ENCODE measurements around the genes OR10D3, PANX3, ROBO4, TMEM218, ACRV1 and PATE3.

GRCh38 chr11:123561084-123562122, 93.0 kb downstream of the SCN3B start:
- PRO-cap: no peak

- PRO-cap: no peak
Measured at GRCh38 chr11:123587536-123587976, 66.9 kb downstream of the SCN3B start.

DNA sequence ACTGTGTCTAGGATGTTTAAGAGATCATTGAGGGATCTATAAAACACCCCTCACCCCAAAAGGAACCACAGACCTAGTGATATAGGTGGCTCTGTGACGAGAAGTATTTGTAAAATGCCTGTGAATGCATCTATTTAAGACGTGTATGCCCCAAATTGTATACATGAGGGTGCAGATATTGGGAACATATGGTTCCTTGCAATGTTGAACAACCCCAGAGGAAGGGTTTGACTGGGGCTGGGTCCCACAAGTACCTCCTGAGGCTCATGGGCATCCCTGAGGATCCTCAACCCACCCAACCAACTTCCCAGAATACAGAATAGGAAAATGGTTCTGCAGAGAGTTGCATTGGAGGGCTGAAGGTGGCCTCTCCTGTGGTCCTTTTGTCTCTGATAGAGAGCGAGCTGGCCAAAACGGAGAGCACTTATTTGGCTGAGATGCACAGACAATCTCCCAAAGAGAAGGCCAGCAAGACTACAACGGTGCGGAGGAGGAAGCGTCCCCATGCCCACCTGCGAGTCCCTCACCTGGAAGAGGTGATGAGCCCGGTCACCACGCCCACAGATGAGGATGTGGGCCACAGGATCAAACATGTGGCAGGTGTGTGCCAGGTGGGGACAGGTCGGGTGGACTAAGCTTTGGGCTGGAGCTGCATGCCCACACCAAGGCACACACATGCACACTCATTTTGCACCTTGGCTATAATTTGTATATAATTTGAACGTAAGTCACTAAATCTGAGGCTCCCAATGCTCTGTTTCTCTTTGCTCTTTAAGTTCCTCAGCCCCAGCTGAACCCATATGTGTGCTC, 41.2 kb downstream of the SCN3B start:
- PRO-cap: no peak

DNA sequence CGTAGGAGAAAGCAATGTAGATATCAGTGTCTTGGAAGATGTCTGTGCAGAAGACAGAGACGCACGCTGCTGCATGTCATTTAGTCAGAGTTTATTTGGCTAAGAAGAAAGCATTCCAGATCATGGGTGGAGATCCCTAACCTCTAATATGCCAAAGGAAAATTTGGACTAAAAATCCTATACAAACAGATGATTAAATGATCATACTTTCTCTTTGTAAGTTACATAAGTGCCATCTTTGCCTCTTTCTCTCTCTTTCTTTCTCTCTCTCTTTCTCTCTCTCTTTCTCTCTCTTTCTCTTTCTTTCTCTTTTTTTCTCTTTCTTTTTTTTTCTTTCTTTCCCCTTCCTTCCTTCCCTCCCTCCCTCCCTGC, at the start of gene OR10D3:
TSS of gene OR10D3 (plus strand) at position 178 of the 372 bp plus-strand sequence.
- PRO-cap: no peak

GRCh38 chr11:124611267-124611589, at the start of gene PANX3:
Gene PANX3, plus strand, starts transcription at chr11:124611428.
- PRO-cap: no peak

DNA sequence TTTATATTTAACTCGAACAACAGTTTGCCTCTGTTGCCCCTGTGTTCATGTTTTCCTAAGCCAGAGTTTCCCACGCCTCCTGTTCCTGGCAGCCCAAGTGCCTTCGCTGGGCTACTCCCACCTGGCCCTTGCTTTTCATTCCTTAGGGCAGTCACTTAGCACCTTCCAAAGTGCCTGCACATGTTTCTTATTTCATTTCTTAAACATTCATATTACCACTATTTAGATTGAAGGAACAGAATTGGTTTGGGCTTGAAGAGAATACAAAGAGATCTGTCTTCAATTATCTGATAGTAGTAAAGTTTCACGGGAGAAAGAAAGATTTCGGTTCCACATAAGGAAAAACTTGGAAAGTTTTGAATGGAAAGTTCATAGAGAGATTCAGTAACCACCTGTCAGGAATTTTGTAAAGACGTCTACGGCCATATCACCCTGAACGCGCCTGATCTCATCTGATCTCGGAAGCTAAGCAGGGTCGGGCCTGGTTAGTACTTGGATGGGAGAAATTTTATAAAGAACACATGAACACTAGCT, 13.4 kb downstream of the TBRG1 start:
- PRO-cap: no peak

DNA sequence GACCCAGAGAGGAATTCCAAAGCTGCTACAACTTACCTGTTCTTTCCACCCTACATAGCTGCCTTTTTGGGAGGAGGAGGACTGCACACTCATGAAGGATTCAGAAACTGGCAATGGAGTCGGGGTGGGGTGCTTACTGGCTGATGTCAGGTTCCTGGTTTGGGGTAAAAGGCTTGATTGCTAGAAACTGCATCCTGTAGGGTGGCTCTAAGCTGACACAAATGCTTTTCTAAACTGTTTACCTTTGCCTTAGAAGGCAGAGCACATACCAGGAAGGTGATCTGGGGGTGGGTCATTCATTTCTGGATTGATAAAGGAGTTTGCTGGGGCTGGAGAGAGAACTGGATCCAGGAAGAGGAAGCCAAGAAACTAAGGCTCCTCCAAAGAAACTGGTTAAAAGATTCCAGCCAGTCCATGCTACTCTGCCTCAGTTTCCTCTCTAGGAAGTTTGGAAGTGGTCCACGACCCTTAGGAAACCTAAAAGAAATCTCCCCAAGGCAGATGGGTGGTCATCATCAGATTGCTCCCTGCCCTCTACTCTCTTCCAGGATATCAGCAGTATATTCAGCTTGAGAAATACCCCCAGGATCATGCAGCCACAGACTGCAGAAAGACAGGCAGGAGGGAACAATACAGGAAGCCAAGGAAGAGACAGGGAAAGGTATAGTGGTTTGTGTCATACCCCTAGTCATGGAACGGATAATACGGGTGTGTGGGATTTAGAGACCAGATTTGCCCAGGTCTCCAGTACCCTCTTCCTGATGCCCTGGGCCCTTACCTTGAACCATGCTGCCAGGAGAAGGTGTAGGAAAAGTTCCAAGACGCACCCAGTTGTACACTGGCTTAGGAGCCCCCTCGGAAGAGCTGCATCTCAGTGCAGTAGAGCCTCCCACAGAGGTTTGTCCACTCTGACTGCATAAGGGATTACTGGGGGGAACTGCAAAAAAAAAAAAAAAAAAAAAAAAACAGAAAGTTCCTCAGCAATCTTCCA, 2.8 kb downstream of the VSIG2 start:
- PRO-cap: no peak

GRCh38 chr11:124777179-124777737, 15.2 kb upstream of the ESAM start:
- PRO-cap: no peak

GRCh38 chr11:124799296-124800266, 625 bp downstream of the MSANTD2 start:
- PRO-cap: no peak

GRCh38 chr11:124895142-124895980, 2.3 kb downstream of the ROBO4 start:
- PRO-cap: no peak

DNA sequence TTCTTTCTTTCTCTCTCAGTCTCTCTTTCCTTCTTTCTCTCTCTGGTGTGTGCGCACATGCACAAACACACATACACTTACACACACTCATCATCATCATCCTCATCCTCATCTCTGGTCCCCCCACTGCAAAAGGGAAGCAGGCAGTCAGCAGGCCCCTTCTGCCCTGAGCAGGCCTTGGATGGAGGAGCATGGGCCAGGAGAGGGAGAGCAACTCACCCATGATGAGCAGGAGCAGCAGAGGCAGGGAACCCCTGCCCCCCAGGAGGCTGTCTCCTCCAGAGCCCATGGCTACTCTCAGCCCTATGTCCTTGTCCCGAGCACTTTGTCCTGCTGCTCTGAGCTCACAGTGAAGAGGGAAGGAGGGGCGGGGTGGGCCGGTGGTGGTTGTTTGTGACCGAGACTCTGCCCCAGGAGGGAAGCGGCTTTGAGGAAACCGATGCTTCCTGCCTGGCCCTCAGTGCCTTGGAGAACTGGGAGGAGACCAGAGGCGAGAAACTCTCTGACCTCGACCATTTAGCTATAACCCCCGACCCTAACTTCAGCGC, at the start of gene ROBO4:
TSS of gene ROBO4 (minus strand) at position 359 of the 548 bp plus-strand sequence.
- PRO-cap: no peak

GRCh38 chr11:125063522-125064073, 493 bp downstream of the SLC37A2 start:
- PRO-cap: no peak

DNA sequence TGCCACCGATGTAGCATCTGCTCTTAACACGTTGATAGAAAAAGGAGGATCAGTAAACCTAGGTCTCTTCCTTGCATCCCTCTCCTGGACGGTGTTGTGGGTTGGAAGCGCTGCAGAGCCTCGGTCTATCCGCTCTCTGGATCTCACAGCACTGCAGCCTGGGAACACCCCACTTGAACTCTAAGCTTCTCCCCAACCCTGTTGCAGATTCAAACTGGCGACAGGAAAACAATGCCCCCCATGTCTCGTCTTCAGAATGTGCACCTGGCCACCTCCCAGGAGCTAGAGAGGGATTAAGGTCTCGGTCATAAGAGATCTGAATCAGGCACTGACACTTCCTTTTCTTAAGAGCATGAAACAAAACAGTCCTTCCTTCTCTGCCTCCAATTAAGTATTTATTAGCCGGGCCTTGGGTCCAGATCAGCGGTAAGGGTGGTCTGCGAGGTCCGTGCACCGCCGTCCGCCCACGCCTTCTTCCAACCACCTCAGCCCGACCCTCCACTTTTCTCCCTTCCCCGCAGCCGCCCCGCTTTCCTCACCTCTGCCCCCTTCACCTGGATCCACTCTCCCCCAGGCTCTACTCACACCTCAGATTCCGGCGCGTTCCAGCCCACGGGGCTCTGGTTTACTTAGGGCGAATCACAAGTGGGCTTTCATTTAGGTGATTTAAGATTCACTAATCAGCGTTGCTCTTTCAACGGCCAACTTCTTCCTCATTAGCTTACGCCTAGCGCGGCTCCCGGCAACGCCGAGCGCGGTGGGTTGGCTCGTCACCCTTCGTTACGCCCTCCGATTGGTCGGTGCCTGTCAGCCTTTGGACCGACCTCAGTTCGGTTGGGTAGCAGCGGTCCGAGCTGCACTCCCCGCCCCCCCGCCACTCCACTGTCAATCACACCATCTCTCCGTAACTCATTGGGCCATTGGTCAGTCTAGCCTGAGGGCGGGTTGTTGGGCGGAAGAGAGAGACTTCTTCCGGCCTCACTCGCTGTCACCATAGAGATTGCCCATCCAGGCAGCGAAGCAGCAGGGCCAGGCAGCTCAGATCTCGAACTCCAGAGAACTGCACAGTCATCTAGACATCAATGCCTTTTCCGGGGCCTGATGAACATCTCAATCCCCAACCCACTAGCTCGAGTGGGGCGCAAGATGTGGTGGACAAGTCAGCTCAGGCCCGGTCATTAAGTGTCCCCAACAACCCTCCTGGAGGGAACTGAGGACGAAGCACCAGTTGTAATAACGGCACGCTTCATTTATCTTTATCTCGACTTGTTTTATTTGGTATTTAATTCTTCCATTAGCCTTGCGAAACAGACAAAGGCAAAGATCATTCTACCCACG, at the start of gene TMEM218:
TSS of gene TMEM218 (minus strand) at position 627 of the 1,338 bp plus-strand sequence.
- PRO-cap: unidirectional peak, minus-strand start at position 622 of the sequence; unidirectional peak, plus-strand start at position 1,007 of the sequence

DNA sequence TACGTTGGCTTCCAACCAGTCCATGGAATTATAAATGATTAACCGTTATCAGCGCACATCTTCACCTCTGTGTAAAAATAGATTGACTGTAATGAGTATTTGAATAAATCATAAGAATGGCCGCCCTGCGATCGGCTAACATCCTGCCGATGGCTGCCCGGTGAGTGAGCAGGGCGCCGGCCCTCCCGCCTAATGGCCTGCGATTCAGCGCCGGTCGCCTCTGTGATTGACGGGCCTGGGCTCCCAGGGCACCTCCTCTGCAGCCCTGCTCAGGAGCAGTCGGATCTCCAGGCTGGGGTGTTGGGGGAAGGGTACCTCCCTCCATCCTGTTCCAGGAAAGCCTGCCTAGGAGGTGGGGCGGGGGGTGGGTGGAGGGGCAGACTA, 71.5 kb downstream of the PKNOX2 start:
- PRO-cap: no peak

GRCh38 chr11:125338335-125339554, 157.3 kb downstream of the FEZ1 start:
- PRO-cap: no peak

DNA sequence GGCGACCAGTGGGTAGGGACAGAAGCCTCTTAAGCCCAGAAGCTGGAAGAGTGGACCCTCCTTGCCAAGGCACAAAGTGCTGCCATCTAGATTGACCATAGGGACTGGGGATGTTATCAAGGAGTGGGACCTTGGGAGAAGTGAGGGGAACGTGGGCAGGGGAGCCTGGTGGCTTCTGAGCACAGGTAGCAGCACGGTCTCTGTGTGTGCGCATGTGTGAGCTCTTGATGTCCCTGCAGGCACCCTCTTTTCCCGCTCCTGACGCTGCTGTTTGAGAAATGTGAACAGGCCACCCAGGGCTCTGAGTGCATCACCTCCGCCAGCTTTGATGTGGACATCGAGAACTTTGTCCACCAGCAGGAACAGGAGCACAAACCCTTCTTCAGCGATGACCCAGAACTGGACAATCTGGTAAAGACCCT, 110.7 kb downstream of the FEZ1 start:
- PRO-cap: no peak

- PRO-cap: no peak
Measured at GRCh38 chr11:125494336-125495057, 1.6 kb downstream of the FEZ1 start.

- PRO-cap: no peak
Measured at GRCh38 chr11:125680718-125681246, at the start of gene ACRV1. Gene ACRV1, minus strand, starts transcription at chr11:125680847.

- PRO-cap: no peak
Measured at GRCh38 chr11:125787864-125788310, at the start of gene PATE3. Gene PATE3, plus strand, starts transcription at chr11:125788127.

DNA sequence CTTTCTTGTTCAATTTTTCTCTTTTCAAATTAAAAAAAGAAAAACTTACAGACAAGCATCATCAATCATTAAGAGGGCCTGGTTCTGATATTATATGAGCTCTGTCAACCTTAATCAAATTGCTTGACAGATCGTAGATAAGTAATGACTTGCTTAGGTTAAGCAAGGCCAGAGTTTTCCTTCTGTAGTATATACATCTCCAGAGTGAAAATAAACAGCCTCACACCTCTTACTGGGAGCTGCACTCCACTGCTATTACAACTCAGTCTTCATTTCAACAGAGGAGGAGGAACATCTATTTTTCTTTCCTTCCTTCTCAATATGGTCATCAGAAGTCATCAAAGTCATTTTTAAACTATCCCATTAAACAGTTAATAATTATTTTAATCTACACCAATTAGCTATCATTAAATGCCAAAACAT, 13.5 kb downstream of the CDON start:
- PRO-cap: no peak